ENCODE measurements around the genes KCNE4 and FAM124B.

DNA sequence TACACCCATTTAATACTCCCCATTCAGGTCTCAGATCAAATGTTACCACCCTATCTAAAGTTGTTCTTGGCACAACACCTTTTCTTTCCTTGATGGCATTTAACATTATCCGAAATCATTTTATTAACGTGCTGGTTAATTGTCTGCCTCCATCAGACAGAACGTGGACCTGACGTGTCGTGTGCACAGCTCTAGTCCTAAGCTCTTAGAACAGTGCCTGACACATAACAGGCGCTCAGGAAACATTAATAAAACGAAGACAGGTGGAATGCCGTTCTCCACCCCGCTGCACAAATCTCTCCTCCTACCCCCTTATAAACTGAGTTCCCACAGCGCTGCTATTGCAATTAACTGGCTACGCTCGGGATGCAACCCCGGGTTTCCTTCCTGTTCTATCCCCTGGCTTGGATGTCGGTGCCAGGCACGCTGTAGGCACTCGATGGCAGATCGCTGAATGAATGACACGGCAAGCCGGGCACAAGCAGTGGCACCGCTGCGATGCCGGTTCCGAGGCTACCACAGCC, 496 bp downstream of the FARSB start:
- RRBS, result 0% methylated on average over 4 of the region's 23 CpGs

DNA sequence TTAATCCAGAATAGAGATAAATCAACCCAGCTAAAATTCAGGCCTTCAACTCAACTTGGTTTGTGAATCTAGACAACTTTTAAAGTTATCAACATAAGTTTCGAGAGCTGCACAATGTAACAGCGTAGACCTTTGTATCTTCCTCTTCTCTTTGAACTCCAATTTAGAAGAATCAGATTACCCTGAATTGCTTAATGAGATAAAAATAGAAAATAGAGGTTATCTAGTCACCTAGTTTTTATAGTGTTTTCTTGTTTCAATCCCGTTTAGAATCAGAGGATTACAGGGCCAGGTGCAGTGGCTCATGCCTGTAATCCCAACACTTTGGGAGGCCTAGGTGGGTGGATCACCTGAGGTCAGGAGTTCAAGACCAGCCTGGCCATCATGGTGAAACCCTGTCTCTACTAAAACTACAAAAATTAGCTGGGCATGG, 12.4 kb downstream of the MOGAT1 start:
- RRBS, result no CpG with 5 or more reads among the region's 3 CpGs

DNA sequence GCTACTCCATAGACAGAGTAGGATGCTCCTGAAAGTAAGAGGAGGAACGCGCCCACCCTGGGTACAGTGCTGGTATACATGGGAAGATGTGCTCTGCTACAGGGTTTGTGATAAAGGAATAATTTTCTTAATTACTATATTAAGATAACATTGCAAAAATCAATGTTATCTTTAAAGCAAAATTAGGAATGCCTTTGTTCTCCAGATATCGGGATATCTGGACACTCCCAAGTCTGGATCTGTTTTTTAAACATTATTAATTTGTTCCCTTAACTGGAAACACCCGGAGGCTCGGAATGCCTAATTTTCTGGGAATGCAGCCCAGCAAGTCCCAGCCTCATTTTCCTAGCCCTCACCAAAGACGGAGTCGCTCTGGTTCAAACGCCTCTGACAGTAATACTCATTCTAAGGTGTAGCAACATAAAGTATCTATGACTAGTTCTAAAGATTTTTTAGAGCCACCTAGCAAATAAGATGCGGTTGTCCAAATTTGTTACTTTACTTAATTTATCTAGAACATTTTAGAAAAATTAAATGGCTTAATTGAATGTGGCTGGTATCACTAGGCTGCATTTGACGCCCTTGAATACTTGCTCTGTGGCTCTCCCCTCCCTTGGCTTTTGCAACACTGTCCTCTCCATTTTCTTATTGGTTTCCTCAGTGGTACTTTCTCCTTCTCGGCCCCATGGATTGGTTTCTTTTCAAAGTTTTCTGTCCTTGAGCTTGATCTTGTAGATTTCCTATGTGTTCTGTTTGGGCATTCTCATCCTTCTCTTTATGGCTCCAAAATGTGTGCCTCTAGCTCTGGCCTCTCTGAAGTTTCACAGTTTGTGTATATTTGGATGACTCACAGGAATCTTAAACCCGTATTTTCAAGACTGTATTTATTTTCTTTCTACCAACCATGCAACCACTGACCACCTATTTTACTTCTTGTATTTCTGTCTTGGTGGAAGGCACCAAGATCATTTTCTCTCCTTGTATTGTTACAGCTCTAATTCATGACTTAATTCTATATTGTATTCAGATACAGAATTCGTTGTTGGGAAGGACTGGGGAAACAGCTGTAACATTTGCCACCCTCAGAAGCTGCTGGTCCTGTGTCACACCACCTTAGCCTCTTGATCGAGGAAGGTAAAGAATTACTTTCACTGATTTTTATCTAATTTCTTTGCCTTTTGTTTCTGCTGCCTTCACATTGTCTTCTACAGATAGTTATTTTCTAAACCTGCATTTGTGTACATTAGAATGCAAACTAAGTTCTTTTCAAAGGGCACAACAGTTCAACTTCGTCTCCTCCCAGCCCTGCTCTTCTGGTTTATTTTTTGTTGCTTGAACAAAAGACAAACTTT, 39.3 kb downstream of the ACSL3 start:
- RRBS, result no CpG with 5 or more reads among the region's 15 CpGs

DNA sequence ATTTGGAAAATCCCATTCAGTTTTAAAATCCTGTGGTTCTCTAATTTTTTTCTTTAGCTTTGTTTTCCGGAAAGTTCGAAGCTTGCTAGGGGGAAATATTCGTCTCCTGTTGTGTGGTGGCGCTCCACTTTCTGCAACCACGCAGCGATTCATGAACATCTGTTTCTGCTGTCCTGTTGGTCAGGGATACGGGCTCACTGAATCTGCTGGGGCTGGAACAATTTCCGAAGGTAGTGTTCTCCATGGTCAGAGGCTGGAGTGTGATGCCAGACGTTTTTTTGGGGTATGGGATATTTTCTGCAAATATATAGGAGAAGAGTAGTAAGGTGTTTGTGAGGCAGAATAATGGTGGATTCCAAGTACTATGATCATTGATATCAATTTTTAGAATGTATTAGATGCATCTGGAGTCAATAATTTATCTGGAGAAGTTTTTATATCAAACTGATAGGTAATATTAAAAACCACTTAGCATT, 66.2 kb downstream of the ACSL3 start:
- RRBS, result no CpG with 5 or more reads among the region's 9 CpGs

DNA sequence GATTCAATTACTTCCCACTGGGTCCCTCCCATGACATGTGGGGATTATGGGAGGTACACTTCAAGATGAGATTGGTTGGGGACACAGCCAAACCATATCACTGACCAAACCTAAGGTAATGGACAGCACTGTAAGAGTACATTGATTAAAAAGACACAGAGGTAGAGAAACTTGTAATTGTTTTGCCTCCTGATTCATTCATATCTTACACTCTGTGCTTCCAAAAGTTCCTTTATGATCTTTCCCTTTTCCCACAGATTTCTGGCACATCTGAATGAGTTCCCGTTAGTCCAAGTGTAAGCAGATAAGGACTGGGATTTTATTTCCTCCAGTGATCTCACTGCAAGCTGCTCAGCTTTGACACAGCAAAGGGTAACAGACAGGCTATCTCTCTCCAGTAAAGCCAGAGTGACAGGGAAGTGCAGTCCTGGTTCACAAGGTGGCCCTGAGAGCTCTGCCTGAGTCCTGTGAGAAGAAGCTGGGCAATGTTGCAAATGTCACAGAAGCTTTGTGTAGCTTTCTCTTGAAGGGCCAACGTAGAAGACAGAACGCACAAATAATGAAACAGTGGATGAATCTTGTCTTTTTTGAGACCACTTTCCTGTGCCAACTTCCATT, 32.6 kb upstream of the KCNE4 start:
- RRBS, result no CpG with 5 or more reads among the region's 3 CpGs

DNA sequence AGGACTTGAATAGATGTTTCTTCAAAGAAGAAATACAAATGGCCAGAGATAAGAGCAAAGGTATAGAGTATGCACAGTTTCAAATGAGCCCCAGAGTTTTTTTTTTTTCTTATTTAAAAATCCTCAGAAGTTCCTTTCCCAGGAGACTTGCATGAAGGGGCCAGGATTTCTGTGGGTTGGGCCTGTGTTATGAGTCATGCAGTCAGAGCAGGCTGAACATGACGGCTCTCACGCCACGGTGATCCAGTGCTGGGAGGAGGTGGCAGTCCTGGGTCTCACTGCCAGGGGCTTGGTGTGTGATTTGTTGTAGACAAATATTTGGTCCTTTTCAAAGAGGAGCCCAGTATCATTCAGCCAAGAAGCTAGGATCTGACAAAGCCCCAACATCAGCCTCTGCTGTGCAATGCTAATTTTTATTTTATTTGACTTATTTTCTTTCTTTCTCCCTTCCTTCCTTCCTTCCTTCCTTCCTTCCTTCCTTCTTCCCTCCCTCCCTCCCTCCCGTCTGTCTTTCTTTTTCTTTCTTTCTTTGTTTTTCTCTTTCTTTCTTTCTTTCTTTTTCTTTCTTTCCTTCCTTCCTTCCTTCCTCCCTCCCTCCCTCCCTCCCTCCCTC, 10.4 kb upstream of the KCNE4 start:
- RRBS, result no CpG with 5 or more reads among the region's 4 CpGs

GRCh38 chr2:223051675-223052435, at the start of gene KCNE4:
TSS of gene KCNE4 (plus strand) at chr2:223052190.
- RRBS, result no CpG with 5 or more reads among the region's 20 CpGs

GRCh38 chr2:223725369-223725887, 112.0 kb downstream of the AP1S3 start:
- RRBS, result no CpG with 5 or more reads among the region's 6 CpGs

- RRBS, result no CpG with 5 or more reads among the region's 5 CpGs
Measured at GRCh38 chr2:223841255-223841949, 4.0 kb upstream of the AP1S3 start.

DNA sequence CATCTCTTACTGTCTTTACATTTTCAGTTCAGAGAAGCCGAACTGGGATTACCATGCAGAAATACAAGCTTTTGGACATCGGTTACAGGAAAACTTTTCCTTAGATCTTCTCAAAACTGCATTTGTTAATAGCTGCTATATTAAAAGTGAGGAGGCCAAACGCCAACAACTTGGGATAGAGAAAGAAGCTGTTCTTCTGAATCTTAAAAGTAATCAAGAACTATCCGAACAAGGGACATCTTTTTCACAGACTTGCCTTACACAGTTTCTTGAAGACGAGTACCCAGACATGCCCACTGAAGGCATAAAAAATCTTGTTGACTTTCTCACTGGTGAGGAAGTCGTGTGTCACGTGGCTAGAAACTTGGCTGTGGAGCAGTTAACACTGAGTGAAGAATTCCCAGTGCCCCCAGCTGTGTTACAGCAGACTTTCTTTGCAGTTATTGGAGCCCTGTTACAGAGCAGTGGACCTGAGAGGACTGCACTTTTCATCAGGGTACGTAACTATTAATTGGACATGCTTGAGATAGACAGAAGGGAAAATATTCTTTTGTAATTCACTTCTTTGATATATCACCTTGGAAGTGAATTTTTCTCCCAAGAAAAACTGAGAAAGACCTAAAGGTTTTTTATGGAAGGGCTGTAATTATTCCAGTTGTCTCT, 2.4 kb downstream of the MRPL44 start:
- RRBS, result no CpG with 5 or more reads among the region's 8 CpGs

DNA sequence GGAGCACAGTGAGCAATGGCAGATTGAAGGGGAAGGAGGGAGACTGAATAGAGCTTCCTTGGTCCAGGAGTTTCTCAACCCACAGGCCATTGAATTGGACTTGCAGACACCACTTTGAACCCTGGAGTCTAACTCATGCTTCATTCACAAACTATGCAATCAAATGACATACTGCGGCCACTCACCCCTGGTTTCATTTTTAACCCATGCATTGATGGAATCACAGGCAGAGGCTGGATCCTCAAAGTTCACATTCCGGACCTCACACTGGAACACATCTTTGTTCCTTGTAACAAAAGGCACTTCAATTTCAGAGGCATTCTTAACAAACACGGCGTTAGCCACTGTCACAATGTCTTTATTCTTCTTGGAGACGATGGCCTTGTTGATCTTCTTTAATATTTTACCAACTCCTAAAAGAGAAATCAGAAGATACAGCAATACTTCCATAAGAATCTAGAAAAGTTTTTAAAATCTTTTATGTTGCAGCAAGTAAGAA, 40.7 kb downstream of the MRPL44 start:
- RRBS, result no CpG with 5 or more reads among the region's 5 CpGs

GRCh38 chr2:224031190-224031675, 7.9 kb downstream of the SERPINE2 start:
- RRBS, result no CpG with 5 or more reads among the region's 12 CpGs

- RRBS, result 91% methylated on average over 2 of the region's 20 CpGs
Measured at GRCh38 chr2:224401608-224402363, at the start of gene FAM124B. TSS of gene FAM124B (minus strand) at chr2:224402107.

DNA sequence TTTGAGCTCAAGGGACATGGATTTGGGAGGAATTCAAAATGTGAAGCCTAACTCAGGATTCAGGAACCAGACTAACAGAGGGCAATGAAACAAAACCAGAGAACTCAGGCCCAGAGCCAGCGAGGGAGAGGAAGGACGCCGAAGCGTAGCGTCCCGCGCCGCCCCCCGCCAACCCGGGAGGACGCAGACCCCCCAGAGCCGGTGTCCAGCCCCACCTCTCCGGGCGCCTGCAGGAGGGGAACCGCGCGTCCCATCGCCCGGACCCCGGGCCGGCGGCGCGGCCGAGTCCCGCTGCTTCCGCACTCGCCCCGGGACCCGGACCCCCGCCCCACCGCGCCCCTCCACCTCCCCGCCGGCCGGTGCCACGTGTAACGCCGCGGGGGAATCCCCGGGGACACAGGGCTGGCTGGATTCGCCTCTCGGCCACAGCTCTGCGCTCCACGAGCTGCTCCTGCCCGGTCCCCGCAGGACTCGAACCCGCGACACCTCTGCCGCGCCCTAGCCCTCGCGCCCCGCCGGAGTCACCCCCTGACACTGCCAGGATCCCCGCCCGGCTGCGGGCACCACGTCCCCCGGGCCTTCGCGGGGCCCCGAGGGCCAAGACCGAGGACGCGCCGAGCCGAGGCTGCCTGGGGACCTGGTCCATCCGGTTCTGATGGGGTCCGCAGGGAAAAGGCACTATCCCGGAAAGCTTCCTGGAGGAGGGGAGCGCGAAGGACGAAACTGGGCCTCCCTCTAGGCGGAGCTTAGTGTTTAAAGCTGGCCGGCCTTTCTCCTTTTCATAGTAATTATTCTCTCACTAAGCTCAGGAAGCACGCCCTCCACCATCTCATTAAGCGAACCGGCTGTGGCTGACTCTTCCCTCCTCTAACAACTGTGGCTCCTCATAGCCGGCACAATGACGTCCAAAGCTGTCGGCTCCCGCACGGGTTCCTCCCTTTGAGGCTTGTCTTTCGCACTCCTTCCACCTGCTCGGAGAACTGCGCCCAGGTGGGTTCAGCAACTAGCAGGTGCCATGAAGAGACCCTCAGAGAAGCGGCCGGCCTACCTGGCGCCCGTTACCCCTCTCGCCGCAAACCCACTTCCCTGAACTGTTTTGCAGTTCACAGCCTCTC, 40.5 kb upstream of the FAM124B start:
- RRBS, result 4% methylated on average over 46 of the region's 94 CpGs

GRCh38 chr2:224497798-224498898, 87.0 kb downstream of the CUL3 start:
- RRBS, result no CpG with 5 or more reads among the region's 4 CpGs

DNA sequence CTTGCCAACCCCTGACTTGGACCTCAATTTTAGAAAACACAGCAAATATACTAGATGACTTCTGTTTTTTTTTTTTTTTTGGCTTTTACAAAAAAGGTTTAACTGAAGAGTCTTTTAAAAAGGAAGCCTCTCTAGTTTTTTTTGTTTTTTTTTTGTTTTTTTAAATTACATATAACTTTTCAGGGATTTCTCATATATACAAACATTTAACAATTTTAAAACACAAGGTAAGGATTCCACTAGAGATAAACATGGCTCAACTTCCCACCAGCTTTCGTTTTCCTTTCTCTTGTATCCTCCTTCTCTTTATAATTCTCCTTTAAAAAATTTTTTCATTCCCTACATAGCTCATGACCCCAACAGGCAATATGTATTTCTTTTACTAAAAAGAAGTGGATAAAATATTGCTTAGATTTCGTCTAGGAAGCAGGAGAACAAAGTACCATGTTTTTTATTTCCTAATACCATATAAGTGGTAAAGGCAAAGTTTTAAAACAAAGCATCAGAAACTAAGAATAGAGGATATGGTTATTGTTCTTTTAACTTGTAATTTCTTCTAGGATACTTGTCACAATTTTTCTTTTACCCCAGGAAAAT, 74.9 kb downstream of the CUL3 start:
- RRBS, result no CpG with 5 or more reads among the region's 2 CpGs

GRCh38 chr2:224524004-224525305, 60.7 kb downstream of the CUL3 start:
- RRBS, result no CpG with 5 or more reads among the region's 6 CpGs

GRCh38 chr2:224553939-224554835, 31.0 kb downstream of the CUL3 start:
- RRBS, result no CpG with 5 or more reads among the region's 7 CpGs

DNA sequence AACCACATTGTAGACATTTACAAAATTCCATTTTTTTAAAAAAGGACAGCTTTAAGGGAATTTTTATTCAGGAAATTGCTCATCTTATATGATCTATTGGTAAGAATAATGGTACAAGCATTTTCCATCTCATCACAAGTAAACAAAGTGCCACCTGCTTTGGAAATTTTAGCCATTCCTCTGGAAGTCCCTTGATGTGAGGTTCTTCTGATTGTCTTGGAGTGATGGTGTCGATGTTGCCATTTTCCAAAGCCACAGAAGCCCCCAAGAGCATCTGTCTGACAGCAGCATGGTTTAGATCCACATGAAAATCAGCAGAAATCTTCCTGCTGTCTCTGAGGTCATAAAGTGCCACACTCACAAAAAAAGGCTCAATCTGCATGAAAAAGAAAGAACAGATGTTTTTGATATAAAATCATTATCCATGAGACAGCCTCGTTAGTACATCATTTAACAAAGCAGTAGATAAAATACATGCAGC, 148.6 kb upstream of the CCDC195 start:
- RRBS, result no CpG with 5 or more reads among the region's 2 CpGs

- RRBS, result no CpG with 5 or more reads among the region's 5 CpGs
Measured at GRCh38 chr2:224909748-224910586, 132.3 kb downstream of the DOCK10 start.

Data from epithelial cell of prostate (primary cell).